Neural crest cell (in vitro differentiated cells): ENCODE measurements around a stretch of chr4.

- PRO-cap, result no peak
Measured at GRCh38 chr4:152258491-152259358, 277.2 kb downstream of the FBXW7 start.

DNA sequence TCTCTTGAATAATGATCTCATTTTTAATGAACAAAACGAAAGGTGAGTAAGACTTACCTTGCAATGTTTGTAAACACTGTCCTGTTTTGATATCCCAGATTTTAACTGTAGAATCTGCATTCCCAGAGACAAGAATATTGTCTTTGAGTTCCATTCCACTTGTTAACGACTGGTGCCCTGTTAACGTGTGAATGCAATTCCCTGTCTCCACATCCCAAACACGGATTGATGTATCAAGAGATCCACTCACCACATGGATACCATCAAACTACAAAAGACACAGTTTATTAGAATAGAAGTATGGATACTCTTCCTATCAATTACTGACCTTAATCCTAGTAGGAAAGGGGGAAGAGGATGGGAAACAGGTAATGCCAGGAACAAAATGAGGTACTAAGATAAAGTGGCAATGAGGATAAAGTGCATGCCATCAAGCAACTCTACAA is 211.7 kb downstream of the FBXW7 start:
- PRO-cap, result no peak

DNA sequence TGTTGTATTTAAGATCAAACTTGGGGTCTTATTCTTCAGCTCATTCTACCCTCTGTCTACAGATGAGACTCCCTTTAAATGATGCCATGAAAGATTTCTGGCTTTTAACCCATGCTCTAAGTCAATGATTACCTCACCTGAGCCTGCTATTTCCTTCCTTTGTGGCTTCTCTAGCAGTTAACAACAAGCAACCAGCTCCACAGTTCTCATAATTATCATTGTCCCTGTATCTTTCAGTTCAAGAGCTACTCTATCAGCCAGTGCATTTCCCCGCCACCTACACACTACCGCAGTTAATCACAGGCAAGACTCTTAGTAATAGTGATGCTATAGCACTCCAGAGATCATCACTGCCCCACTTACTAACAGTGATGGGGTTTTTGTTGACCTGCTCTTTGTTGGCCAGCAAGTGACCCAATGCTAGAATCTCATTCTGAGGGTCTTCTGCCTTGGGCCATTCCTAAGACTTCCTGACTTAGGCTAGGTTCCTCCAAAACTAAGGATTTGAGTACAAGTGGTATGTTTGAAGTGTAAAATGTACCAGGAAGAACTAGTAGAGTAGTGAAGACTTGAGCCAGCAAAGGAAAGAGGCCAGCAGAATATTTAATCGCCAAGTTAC is 18.4 kb upstream of the FBXW7 start:
- PRO-cap, result no peak

DNA sequence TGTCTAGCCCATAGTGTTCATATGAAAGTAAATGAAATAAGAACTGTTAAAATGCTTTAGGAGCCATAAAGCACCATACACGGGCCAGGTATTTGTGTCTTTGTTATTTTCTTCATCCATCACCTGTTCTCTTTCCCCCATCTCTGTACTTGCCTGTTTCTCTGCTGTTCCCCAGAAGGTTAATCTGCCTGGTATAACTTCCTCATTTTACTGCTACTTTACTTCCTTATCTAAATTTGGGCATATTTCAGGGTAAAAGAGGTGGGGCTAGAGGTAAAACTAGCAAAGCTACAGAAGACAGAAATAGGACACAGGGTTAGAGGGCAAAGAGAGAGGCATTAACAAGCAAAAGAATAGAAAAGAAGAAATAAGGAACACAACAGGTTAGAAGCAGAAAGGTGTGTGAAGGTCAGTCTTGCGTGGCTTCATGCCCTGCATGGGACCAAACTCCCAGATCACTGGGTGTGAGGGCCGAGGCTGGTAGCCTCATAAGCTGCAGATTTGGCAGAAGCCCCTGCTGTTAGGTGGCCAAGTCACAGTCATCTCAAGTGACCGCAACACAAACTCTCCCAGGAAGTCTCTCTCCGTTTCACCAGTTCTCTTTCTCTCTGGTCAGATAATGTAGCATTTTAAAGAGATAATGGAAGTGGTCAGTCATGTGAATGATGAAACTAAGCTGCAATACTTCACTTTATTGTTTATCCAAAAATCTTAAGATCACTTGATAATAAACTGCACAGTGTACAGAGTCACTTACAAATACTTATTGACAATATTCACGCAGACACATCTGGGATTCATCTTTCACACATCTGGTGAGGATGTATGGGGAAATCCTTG is 16.5 kb downstream of the TMEM154 start:
- PRO-cap, result no peak

GRCh38 chr4:152885143-152885568 is 51.0 kb upstream of the FHDC1 start:
- PRO-cap, result bidirectional peak, plus-strand start at chr4:152885514, minus-strand start at chr4:152885283

DNA sequence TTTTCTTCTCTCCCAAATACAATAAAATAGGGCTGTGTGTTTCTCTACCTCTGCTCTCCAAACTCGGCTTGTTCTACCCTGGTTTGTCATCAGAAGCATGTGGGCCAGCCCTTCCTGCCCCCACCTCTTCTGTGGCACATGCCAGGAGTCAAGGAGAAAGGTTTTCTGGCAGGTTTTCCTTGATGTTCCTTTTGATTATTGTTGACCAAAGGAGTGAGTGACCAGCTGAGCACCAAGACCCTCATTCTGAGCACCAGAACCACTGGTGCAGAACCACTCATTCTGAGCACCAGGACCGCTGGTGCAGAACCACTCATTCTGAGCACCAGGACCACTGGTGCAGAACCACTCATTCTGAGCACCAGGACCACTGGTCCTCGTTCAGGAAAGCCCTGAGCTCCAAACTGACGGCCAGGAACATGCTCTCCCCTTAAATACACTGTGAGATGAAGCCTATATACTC is 2.5 kb downstream of the FHDC1 start:
- PRO-cap, result no peak

- PRO-cap, result no peak
Measured at GRCh38 chr4:153064339-153065878, 128.8 kb downstream of the FHDC1 start.

GRCh38 chr4:153207494-153207886 is 3.2 kb downstream of the TRIM2 start:
- PRO-cap, result no peak

DNA sequence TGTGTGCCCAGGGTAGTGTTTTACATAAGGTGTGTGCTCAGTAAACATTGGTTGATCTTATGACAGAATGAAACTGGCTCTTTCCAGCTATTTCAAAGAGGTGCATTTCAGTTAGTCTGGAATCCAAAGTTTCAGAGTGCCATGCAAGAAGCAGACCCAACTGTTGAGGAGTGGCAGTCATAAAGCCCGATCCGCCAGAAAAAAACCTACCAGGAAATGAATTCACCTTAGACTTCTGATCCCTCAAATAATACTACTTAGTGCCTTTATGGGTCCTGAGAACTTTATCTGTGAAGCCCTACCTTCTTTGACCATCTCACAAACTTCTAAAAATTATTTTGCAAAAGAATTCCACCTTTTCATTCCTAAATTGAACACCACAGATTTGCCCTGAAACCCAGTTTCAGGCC is 14.9 kb downstream of the TRIM2 start:
- PRO-cap, result no peak

- PRO-cap, result no peak
Measured at GRCh38 chr4:153223916-153224590, 19.8 kb downstream of the TRIM2 start.

DNA sequence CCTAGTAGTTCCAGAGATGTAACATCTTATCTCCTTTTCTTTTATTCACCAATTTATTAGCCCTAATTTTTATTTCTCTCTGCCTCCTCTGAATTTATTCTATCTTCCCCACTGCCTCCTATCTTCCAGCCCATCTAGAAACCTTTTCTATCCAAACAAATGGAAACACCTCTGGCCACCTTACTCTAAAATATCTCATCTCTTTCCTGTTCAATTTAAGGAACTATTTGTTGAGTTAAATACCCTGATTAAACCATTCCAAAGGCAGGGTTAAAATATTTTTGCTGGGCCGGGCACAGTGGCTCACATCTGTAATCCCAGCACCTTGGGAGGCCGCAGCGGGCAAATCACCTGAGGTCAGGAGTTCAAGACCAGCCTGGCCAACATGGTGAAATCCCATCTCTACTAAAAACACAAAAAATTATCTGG is 25.3 kb upstream of the MND1 start:
- PRO-cap, result no peak

DNA sequence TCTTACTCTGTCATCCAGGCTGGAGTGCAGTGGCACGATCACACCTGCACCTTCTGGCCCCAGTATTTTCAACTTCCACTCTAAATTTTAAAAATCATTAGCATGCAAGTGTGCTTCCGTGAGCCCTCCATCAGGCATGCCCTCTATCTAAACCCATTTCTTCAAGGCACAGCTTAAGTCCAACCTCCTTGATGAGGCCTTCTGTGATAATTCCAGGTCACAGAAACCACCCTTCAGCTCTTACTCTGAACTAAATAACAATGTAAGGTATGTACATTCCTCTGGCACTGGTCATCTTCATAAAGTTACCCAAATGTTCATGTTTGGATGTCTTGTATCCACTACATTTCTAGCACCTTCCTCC is 38.7 kb upstream of the TMEM131L start:
- PRO-cap, result no peak

GRCh38 chr4:153467150-153467688 is 1.1 kb downstream of the TMEM131L start:
- PRO-cap, result unidirectional peak, minus-strand start at chr4:153467590

DNA sequence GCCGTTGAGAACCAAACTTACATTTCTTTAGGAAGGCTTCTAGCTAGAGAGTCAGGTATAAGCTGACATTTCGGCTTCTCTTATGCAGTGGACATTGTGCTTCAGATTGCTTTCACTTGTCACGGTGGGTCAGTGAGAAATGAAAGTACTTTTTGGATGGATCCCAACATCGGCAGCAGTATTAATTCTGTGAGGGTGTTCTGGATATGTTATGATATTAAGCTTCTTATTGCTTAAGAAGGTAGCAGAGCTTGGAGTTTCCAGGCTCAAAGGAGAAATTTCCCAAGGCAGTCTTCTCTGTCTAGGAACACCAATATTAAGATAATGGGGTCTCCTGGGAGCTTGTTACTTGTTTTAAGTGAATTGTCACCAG is 17.6 kb downstream of the TMEM131L start:
- PRO-cap, result no peak

DNA sequence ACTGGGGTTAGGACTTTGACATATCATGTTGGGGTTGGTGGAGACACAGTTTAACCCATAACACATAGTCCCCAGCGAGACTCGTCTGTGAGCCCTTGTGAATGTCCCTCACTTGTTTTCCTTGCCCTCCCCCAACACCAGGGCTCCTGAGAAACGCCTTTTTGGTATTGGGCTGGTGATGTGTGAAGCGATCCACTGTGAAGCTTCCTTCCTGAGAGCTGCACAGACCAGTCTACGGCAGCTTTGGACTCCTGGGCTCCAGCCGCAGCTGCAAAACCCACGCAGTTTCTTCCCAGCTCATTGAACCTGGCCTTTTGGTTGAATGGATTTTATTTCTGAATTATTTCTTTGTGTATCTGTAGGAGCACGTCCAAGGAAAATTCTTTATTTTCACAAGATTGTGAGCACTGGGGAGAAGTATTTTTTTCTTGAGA is 22.9 kb downstream of the TMEM131L start:
- PRO-cap, result no peak

GRCh38 chr4:153521578-153521860 is 55.4 kb downstream of the TMEM131L start:
- PRO-cap, result no peak

GRCh38 chr4:153538755-153539303 is 72.7 kb downstream of the TMEM131L start:
- PRO-cap, result no peak

GRCh38 chr4:153554701-153555122 is 88.6 kb downstream of the TMEM131L start:
- PRO-cap, result no peak

GRCh38 chr4:153609218-153609483 is 74.9 kb upstream of the TLR2 start:
- PRO-cap, result no peak

GRCh38 chr4:153650924-153651383 is 33.1 kb upstream of the TLR2 start:
- PRO-cap, result no peak